Rectum (tissue), 1 donor: ENCODE measurements around a stretch of chr4.

DNA sequence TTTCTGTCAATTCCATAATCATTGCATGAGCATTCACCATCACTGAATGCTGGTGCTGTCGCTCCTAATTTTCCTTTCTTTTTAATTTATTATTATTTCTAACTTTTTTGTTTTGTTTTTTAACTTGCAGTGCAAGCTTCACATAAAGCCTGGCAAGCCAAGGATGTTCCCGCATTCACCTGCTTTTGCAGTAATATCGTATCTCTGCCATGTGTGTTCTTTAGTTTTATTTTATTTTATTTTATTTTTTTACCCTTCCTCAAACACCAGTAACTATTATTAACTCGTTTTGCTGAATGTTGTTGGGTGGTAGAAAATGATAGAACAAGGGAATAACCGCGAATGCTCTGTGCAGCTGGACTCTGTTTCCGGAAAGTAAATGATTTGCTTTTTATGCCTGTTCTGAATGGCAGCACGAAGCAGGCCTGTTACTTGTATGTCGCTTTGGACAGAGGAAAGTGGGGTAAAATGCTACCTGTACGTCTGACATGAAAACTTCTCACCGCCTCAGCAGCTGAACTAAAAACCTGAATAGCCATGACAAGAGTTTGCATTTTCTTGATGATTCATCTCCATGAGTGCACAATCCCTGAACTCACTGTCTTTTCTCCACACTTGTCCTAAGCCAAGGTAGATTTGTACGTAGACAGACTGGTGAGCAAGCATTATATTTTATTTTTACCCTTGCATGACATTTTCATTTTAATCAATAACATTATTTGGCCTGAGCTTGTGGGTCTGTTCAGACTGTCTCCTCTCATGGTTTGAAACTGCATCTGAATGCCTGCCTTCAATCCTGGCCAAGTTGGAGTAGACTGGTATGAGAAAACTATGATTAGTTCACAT, 41.2 kb downstream of the CCNI start:
- PRO-cap = no peak

DNA sequence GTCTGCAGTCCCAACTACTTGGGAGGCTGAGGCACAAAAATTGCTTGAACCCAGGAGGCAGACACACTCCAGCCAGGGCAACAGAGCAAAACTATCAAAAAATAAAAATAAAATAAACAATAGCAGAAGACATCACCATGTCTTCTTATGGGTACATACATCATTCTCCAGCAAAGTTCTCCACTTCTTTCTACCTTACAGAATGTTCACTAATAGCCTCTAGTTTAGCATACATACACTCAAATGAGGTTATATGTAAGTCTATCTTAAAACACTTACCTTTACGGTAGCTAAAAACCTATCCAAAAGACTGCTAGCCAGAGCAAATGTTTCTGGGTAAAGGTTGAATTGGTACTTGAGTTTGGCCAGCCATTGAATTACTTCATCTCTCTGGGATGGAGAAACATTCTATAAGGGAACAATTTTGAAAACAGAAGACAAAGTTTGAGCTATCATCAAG, 17.5 kb downstream of the CCNI start:
- PRO-cap = no peak

DNA sequence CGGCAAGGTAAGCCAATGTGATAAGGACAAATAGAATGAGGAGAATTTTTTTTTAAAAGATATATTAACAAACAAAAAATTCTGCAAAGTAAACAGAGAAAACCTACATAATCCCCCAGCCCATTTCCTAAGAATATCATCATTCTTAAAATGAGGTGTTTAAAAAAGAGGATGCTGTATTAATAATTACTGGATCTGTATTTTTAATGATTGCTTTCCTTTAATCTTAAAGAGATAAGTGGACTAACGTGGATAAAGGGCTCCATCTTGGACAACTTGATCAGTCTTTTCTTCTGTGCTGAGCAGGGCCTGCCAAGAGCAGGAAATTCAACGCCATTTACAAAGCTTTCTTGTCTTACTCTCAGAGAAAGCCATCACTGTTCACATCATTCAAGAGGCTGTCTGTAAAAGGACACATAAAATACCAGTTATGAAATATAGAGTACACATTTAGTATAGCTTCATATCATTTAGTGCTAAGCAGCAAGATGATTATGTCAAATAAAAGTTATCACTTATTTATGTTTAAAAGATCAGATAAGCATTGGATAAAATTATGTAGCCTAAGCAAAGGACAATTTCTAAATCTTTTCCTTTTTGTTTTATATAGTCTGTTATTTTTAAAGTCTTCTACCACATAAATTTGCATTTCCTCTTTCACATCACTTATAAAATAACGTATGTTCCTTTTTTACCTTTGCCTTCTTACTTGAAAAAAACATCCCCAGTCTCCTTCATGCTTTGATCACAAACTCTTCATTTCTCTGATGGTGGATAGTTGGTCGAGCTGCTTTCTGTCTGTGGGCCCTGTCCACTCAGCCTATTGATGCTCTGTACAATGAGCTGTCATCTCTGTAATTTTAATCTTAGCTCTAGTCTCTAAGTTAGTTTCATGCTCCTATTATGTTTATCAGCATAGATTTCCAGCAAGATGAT, 2.2 kb upstream of the CCNG2 start:
- PRO-cap = no peak

DNA sequence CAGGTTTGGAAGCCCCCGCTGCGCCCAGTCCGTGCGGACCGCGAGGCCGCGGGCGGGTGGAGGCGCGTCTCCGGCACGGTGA, 263 bp downstream of the CCNG2 start:
- PRO-cap = no peak

- PRO-cap = no peak
Measured at GRCh38 chr4:77434211-77434705, 171.4 kb upstream of the CXCL13 start.

DNA sequence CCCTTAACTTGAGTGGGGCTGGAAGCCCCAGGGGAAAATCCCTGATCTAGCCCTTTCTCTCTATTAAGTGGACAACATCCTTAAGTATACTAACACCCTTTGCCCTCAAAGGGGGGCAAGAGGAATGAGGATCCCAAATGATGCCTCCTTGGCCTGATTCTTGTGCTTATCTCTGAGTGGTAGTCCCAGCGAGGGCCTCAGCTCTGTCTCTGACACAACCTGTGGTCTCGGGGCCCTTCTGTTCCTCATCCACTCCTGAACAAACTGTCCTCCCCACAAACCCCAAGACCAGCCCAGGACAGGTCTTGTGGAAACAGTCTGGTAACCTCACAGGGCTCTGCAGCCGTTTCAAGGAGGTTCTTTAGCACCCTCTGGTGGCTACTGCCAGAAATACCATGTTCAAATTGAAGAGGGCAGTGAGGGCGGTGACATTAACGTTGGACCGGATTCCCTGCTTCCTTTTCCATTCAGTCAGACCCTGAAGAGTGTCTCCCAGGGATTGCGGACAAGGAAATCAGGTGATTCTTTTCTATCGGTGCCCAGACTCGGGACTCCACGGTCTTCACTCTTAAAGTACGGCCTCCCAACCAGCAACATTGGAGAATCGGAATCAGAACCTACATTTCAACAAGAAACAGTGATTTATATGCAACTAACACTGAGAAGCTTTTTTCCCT, 13.0 kb downstream of the CXCL13 start:
- PRO-cap = no peak

DNA sequence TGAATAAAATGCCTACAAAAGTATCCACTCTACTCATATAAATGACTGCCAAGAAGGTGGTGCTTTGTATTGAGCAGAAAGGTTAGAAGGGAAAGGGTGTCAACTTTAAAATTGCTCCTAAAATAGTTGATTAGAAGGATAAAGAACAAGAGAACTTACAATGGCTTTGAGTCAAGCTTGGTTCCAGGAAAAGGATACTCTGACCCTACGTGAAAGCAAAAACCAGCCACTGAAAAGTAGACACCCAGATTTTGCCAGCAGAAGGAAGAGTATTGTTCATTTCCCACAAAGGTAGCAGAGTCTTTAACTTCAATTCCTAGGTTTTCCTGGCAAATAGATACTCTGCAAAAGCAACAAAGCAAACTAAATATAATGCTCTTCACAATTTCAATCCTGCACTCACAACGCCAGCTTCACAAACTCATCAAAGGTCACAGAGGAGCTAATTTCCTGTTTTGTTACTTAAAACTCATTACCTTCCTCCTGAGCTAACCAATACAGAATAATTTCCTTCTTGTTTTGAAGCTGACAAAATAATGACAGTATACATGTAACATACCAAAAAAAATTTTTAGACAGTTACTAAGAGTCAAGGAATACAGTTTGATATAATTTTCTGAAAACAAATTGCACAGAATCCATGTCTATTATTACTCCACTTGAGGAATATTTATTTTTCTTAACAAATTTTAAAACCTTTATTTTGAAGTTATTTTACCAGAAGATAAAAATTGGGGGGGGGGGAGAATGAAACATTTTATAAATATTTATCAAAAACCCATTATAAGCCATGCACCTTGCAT, 18.0 kb downstream of the CNOT6L start:
- PRO-cap = unidirectional peak, minus-strand start at position 426 of the sequence

DNA sequence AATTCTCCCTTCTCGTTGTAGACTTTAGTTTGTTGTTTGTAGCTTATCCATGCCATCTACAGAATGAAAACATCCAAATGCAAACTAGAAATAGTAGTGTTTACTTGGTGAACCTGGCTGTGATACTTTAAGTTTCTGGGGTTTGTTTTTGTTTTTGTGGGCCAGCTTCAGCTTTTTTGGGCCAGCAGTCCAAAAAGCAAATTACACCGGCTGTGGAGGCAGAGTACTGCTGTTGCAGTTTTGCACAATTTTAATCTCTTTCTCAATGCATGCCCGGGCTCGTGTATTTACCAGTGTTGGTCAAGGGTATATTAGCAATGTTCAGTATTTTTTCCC, 1.6 kb upstream of the CNOT6L start:
- PRO-cap = no peak

- PRO-cap = no peak
Measured at GRCh38 chr4:77857182-77857584, 5.4 kb upstream of the MRPL1 start.

DNA sequence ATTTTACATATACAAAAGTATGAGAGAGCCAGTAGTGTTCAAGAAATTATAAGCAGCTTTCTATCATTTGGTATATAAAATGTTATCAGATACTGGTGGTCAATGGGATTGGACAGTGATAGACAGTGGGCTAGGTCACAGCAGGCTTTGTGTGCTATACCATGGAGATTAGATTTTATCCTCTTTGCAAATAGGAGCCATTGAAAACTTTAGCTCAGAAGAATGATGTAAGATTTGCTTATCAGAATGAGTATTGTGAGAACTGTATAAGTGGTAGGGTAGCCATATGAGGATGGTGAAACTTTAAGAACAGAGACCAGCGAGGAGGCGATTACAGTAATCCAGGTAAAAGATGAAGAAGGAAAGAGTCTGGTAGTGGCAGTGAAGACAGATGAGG, 37.9 kb downstream of the MRPL1 start:
- PRO-cap = no peak

- PRO-cap = no peak
Measured at GRCh38 chr4:77922304-77922859, 59.8 kb downstream of the MRPL1 start.

- PRO-cap = no peak
Measured at GRCh38 chr4:78628219-78629117, 76.9 kb downstream of the ANXA3 start.

- PRO-cap = bidirectional peak, plus-strand start at chr4:78646205, minus-strand start at chr4:78646089
Measured at GRCh38 chr4:78645695-78646793, 94.5 kb downstream of the ANXA3 start.

- PRO-cap = no peak
Measured at GRCh38 chr4:78778243-78779183, 2.4 kb downstream of the BMP2K start.

DNA sequence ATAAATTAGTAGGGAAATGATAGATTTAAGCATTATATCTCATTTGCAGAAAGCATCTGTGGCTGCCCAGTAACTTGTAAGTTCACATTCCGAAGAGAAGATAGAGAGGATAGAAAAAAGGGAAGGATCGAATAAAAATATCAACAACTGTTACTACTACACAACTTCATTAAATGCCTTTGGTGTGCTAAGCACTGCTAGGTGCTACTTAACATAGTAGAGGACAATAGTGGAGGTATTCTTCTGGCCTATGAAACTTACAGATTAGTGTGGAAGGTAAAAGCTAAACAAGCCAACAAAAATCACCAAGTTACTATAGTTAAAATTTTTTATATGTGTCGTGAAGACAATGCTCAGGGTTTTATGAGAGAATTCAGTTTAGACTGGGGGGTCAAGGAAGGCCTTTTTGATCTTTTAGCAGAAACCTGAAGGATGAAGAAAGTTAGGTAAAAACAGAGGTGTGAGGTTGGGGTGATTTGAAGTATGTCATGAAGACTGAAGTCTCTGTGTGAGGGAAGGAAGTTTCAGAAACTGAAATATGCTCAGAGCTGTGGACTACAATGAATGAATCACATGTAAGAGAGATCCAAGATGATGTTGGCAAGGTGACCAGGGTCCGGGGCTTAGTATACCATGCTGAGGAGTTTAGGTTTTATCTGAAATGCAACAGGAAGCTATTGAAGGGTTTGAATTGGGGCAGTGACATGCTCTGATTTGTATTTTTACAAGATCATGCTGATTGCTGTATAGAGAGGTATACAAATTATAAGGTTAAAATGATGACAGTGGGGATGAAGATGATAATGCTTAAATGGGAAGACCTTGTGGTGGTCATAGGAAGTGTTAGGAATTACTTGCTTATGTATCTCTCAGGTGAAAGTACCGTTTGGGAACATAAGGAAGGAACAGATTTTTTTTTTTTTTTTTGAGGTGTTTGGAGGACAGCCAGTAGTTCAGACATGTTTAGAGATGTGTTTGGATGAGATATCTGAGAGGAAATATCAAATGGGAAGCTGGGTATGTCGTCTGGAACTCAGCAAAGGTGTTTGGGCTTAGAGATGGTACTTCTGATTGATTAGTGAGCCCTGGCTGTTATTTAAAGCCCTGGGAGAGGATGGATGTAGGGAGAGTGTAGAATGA, 4.7 kb downstream of the BMP2K start:
- PRO-cap = unidirectional peak, plus-strand start at position 449 of the sequence

- PRO-cap = no peak
Measured at GRCh38 chr4:78937824-78938289, 1.4 kb downstream of the PAQR3 start.

- PRO-cap = no peak
Measured at GRCh38 chr4:79964072-79965179, 108.6 kb downstream of the ANTXR2 start.

DNA sequence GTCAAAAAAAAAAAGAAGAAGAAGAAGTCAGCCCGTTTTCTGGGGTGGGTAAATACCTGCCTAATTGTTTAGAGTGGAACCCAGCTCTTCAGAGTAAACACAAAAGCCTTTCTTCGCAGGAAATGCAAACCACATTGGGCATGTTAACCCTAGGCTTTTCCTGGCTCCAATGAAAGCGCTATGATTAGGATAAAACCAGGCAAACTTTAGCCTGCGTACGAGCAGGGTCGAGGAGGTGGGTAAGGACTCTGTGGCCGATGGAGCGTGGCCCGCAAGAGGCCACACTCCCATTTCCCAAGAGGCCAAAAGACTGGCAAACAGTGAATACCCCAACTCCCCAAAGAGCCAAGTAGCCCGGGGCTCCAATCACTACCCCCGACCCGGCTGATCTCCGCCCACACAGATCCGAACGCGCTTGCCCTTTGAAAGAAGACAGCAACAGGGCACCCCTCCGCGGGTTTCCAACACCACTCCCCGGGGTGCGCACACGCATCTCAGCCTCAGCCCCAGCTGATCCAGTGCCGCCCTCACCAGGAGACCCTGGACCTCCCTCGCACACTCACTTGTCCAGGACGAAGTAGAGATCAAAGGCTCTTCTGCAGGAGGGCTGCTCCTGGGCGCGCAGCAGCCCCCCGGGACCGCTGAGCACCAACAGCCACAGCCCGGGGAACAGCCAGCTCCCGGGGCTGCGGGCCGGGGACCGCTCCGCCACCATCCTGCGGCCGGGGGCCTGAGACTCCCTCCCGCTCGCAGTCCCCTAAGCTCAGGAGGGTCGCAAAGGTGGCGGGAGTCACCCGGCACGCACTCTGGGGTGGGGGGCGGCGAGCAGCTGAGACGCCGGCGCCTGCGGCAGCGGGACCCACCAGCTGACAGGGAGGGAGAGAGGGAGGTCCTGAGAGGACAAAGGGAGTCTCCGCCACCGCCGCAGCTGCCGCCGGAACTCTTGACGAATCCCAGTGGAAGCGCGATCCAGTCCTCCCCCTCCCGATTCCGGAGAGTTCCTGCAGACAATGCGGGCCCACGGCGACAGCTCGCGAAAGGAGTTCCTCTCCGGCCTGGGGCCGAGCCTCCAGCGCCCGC, 843 bp downstream of the ANTXR2 start:
- PRO-cap = bidirectional peak, plus-strand start at position 987 of the sequence, minus-strand start at position 945 of the sequence

DNA sequence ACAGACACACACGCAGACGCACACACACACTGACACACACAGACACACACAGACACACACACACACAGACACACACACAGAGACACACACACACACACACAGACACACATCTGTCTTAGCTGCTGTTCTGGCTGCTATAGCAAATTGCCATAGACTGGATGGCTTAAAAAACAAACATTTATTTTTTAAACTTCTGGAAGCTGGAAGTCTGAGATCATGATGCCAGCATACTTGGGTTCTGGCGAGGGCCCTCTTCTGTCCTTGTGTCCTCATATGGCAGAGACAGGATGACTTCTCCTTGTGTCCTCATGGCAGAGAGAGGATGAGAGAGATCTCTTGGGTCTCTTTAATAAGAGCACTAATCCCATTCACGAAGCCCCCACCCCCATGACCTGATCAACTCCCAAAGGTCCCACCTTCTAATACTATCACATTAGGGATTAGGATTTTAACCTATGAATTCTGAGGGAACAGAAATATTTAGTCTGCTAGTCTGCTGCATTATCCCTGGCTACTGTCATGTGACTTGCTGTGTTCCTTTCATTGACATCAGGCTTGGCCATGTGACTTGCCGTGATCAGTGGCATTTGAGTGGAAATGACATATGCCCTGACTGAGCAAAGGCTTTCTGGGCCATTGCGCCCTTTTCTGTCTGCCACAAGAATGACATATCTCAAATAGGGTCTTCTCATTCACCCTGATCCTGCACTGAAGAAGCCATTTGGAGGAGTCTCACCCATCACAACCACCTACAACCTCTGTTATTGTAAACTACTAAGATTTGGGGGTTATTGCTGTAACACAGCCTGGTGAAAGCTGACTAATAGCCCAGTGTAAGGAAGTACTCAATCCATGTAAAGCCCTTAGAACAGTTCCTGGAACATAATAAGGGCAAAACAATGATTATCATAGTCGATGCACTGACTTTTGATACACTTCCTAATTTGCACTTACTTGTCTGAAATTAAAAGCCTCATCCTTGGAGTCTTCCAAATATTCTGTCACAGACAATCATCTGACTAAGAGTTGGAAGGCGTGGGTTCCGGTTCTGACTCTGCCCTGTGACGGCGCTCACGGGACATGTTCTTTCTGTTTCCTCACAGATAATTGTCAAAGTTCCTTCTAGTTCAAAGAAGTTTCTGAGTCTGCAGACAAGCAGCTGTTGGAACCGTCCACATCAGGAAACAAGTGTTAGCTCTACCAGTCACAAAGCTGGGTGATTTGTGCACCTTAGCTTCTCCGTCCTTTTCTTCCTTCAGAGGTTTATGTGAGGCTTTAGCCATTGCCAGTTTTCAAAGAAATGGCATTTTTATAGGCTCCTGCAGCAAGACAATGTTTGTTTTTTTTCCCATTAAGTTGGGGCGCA, 33.1 kb upstream of the RASGEF1B start:
- PRO-cap = unidirectional peak, minus-strand start at position 516 of the sequence; bidirectional peak, plus-strand start at position 1,130 of the sequence, minus-strand start at position 966 of the sequence

DNA sequence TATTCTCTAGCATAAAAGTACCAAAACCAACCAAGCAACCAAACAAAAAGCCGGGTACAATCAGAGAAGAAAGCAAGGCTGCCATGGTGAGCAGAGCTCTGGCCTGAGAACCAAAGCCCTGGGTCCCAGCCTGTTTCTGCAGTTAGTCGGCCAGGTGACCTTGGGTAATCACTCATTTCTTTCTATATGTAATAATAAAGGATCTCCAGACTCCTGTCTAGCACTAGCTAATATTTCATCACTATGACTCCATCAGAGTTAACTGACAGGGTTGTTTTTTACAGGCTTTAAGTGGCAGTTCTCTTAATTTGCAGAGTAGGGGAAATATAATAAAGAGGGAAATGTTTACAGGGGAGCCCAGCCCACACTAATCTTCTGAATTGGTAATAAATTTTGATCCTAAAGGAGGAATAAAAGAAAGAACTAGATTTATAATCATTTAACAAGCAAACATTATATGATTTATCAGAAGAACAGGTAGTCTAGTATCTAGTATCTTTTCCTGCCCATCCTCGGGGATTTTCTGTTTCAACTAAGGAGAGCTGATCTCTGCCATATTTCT, 34.1 kb upstream of the RASGEF1B start:
- PRO-cap = no peak